ENCODE measurements around a stretch of chr11.

GRCh38 chr11:118008135-118008583 is 22.0 kb downstream of the IL10RA start:
- PRO-cap, result unidirectional peak, minus-strand start at chr11:118008202
- RAMPAGE, long total RNA, 3 experiments, result no peak in any of the 3 experiments

DNA sequence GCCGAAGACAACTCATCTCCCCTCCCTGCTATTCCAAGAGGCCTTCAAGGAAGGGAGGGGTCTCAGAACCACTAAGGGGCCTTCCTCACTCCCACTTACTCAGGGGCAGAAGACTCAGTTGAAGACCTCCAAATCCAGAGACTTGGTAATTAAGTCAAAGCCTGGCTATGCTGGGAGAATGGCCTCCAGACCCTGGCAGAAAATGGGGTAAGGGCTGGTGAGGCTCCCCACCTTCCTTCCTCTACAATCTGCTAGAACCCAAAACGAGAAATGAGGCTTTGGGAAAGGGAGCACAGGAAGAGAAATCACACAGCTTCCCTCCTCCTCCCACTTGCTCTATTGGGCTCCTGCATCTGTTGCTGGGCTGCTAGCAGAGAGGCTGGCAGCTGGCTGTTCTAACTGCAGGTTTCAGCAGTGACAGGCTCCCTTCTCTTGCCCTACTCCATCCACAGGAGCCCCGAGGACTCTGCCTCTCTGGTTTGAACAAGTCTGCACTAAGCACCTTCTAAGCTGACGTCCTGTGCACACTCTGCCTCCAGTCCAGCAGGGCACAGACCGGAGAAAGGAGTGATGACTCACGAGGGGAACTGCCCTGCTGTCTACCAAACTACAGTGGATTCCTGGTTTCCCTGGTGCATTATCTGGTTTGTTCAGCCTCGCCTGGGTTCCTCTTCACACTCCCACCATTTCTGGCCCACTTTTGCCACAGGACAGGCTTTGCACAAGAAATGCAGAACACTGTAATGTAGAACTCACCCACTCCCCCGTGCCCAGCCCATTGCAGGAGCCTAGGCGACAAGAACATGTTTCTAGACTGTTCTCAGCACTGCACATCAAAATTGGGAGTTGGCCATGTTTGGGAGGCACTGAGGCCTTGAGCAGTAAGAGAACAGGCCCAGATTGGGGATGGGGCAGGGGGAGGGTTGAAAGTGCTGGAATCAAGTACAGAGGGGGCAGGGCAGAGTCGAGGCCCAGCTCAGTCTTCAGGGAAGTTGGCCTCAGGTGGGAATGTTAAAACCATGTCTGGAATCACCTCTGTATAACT is 25.9 kb downstream of the IL10RA start:
- PRO-cap, result unidirectional peak, minus-strand start at position 531 of the sequence
- RAMPAGE, long total RNA, 3 experiments, result no peak in any of the 3 experiments

DNA sequence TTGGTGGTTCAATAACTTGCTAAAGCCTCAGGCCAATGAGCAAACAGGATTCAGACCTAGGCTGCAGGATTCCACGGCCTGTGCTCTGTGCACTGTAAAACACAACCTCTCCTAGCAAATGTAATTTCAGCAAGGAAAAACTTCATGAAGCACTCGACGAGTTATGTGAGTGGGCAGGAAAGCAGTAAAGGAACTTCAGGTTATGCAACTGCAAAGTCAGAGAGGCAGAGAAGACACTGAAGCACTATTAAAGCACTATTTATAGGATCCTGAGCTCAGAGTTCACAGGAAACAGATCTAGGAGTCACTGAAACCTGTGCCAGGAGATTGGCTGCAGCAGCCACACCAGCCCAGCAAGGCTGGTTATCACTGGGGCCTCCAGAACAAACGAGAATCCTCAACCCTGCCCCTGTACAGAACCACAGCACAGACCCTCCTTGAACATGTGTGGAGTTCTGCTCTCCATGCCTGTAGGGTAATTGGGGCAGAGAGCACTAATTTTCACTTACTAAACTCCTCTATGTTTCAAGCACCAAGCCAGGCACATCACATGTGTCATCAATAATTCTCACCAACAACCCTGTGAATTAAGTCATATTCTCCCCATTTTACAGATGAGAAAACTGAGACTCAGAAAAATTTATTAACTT is 2.4 kb downstream of the SMIM35 start:
- PRO-cap, result no peak
- RAMPAGE, long total RNA, 3 experiments, result no peak in any of the 3 experiments

- PRO-cap, result no peak
- RAMPAGE, long total RNA, 3 experiments, result no peak in any of the 3 experiments
Observed at GRCh38 chr11:118110906-118111952, 24.5 kb upstream of the SMIM35 start.

DNA sequence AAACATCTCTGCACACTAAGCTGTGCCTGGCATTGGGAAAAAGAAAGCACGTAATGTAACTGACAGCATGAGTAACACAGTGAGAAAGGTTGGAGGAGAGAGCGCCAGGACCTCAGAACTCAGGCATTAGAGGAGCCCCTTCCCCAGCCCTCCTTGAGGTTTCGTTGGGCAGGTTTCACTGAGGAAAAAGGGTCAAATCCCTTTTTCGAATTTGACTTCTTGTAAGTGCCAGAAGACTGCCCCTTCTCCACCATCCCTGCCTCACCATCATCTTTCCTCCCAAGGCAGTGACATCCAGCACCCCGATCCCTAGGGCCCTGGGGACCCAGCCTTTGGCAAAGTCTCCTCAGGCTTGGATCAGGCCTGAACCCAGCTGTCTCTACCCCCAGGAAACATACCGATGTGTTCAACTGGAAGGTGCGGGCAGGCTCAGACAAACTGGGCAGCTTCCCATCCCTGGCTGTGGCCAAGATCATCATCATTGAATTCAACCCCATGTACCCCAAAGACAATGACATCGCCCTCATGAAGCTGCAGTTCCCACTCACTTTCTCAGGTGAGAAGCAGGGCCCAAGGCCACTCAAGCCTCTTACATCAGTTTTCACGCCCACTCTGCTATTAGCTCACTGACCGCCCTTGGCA is 26.2 kb upstream of the SMIM35 start:
- PRO-cap, result no peak
- RAMPAGE, long total RNA, 3 experiments, result no peak in any of the 3 experiments

DNA sequence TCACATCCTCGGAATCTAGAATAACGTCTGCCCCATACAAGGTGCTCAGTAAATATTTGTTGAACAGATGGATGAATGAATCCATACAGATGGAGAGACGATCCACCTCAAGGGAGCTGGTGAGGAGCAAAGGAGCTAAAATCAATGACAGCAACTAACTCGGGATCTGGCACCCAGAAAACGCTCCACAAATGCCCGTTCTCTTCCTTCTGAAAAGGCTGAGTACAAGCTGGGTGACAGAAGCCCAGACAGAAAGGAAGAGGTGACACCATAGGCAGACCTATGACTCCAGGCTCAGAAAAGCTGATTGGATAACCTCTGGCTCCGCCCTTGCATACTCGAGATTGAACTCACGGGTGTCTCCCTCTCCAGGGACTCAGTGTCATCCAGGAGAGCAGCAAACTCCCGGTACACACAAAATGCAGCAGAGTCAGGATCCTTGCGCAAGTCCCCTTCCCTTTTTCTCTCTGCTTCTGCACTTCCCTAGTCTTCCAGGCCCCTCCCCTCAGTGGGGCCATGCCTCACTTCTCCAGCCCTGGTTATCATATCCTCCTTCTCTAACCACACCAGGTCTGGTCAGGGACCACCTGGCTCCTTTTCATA is 9.9 kb downstream of the SCN4B start:
- PRO-cap, result no peak
- RAMPAGE, long total RNA, 3 experiments, result no peak in any of the 3 experiments

DNA sequence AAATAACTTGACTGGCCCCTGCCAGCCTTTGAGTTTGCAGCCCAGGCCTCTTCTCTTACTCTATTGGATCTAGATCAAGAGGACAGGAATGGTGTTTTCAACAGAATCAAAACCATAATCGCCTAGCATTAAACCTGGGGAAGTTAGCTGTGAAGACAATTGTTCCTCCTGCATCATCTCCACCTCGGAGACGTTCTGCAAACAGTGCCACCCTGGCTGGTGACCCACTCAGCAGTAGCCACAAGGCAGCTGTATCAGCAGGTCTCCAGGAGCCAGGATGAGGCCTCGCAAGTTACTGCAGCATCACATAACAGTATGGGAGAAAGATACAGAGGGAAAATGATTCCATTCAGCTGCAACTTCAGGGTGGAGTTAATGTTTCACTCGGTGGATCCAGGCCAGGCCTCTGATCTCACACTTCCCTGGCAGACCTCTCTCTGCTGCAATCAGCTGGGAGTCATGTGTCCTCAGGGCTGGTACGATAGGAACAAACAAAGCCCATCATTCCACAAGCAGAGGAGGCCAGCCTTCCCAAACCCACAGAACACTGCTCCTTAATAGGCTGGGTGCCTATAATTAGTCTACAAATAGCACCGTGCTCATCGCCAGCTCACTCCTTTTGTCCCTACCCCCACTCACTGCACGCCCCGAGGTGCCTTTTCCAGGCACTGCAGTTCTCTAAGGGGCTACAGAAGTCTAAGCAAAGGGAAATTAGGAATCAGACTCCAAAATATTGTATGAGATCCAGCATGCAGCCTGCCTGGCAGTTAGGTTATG is 18.7 kb upstream of the SCN2B start:
- PRO-cap, result bidirectional peak, plus-strand start at position 504 of the sequence, minus-strand start at position 408 of the sequence
- RAMPAGE, long total RNA, 3 experiments, result no peak in any of the 3 experiments

GRCh38 chr11:118223487-118224373 is 1.1 kb downstream of the JAML start:
- PRO-cap, result no peak
- RAMPAGE, long total RNA, 3 experiments, result no peak in any of the 3 experiments

DNA sequence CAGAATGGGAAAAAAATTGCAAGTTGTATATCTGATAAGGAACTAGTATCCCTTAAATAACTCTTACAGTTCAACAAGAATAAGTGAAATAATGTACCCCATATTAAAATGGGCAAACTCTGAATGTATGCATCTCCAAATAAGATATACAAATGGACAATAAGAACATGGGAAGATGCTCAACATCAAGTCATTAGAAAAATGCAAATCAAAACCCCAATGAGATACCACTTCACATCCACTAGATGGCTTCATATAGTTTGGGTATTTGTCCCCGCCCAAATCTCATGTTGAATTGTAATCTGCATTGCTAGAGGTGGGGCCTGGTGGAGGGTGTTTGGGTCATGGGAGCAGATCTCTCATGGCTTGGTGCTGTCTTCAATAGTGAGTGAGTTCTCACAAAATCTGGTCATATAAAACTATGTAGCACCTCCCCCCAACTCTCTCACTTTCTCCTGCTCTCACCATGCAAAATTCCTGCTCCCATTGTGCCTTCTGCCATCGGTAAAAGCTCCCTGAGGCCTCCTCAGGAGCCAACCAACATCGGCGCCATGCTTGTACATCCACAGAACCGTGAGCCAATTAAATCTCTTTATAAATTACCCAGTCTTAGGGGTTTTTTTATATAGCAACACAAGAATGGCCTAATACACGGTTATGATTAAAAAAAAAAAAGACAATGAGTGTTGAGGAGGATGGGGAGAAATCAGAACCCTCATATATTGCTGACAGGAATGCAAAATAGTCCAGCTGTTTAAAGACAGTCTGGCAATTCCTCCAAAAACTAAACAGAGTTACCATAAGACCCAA is 5.5 kb downstream of the MPZL2 start:
- PRO-cap, result no peak
- RAMPAGE, long total RNA, 3 experiments, result no peak in any of the 3 experiments

- PRO-cap, result no peak
- RAMPAGE, long total RNA, 3 experiments, result no peak in any of the 3 experiments
Observed at GRCh38 chr11:118264798-118265285, 745 bp upstream of the MPZL2 start.

- PRO-cap, result no peak
- RAMPAGE, long total RNA, 3 experiments, result no peak in any of the 3 experiments
Observed at GRCh38 chr11:118334766-118335314, 7.7 kb downstream of the CD3D start.

DNA sequence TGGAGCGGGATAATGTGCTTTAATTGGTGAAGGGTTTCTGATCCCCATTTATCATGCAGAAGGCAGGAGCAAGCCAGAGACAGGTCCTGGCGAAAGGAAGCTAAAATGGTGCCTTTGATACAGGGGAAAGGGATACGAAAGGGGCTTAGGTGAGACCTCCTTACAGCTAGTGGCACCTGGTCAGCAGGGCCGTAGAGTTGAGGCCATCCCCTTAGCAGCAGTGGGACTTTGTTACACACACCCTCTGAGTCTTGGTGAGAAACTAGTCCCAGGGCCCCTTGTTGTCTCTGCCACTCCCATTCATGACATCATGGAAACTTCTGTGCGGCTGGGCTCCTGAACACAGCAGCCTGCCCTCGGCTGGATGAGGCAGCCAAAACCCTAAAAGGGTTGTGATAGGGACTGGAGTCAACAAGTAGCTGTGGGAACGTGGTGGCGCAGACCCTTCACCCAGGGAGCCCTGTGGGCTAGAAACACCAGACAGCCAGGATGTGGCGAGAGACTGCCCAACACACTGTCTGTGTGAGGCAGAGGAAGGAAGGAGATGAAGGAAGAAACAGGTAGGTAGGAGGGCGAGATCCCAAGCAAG is 4.0 kb downstream of the CD3D start:
- PRO-cap, result no peak
- RAMPAGE, long total RNA, 3 experiments, result no peak in any of the 3 experiments

DNA sequence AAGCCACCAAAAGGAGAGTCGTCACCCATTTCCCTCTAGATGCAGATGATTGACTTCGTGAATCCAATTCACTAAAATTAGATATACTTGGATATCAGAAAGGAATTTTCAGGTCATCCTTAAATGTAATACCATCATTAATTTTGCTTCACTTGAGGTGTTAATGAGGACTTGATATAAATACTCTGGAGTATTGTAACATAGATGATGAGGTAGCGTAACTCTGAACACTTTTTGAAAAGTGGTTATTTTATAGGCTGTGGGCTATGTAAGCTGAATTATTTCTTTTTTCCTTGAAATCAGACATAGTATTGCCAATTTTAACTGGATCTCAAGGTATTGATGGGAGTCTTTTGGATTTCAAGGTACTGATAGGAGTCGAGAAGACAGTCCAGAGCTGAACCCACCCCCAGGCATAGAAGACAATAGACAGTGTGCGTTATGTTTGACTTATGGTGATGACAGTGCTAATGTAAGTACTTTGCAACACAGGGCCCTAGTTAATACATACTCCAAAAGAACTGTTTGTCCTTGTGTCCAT is 31.3 kb upstream of the TTC36 start:
- PRO-cap, result no peak
- RAMPAGE, long total RNA, 3 experiments, result no peak in any of the 3 experiments

GRCh38 chr11:118500811-118501181 is 26.5 kb upstream of the TTC36 start:
- PRO-cap, result no peak
- RAMPAGE, long total RNA, 3 experiments, result no peak in any of the 3 experiments

- PRO-cap, result no peak
- RAMPAGE, long total RNA, 3 experiments, result no peak in any of the 3 experiments
Observed at GRCh38 chr11:118506045-118506724, 21.1 kb upstream of the TTC36 start.

GRCh38 chr11:118519261-118519947 is 7.9 kb upstream of the TTC36 start:
- PRO-cap, result no peak
- RAMPAGE, long total RNA, 3 experiments, result no peak in any of the 3 experiments

DNA sequence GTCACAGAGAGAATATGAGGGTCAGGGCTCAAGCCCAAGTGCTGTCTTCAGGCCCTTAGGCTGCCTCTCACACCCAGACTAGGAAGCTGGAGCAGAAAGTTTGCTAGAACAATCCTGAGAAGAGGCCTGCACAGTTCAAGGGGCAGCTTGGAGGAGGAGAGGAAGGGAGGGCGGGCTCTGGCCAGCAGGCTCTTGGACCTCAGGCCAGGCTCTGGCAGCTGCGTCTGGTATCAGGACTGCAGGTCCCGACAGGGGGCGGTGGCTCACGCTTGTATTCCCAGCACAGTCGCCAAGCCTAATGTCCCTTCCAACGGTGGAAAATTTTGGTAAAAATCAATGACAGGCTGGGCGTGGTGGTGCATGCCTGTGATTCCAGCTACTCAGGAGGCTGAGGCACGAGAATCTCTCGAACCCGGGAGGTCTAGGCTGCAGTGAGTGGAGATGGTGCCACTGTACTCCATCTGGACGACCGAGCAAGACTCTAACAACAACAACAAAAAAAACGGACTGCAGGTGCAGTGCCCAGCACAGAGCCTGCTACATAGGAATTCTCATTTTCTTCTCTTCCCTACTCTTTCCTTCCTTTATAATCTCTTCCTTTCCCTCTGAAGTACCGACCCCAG is 491 bp downstream of the TREH start:
- PRO-cap, result no peak
- RAMPAGE, long total RNA, 3 experiments, result no peak in any of the 3 experiments

- PRO-cap, result no peak
- RAMPAGE, long total RNA, 3 experiments, result no peak in any of the 3 experiments
Observed at GRCh38 chr11:118762616-118763019, 28.3 kb downstream of the DDX6 start.

GRCh38 chr11:118894989-118896347 is 11.8 kb downstream of the CXCR5 start:
- PRO-cap, result no peak
- RAMPAGE, long total RNA, 3 experiments, result no peak in any of the 3 experiments

DNA sequence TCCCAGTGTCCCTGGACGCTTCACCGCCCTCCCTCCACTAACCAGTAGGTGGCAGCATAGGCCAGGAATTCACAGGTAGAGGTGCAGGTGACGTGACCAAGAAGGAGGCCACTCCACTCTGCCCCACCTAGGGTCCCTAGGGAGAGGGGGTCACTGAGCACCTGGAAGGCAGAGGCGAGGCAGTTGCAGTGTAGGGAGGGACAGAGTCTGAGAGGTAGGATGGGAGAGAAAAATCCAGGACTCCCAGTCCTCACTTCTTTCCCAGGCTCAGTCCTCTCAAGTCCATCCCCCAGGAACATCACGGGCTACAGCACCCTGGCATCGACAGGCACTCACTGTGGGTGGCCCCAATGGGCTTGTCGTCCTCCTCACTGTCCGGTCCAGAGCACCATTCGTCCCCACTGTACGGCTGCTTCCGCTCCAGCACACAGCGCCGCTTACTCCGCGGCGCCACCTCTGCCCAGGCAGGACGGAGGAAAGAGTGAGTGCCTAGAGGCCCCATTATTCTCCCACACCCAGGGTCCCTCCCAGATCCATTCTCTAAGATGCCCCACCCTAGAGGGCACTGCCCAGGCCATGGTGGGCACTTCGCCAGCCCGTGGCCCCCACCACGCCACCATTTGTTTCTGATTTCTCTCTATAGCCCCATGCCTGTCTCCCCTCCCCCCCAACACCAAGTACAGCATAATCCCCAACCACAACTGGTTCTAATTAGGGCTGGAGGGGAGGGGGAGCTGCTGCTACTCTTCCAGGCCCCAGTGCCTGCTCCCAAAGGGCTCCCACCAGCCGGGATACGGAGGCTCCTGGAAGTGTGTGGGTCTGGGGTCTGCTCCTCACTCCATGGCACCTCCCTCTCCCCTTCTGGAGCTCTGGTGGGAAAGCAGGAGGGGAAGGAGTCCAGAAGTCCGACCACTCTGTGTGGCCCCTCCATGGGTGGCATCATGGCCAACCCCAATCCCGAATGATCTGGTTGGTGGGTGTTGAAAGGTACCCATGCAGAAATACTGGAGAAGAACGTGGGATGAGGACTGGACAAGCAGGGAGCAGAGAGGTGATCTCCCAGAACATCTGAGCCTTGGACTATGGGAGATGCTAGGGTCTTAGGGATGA is 18.2 kb downstream of the BCL9L start:
- PRO-cap, result no peak
- RAMPAGE, long total RNA, 3 experiments, result no peak in any of the 3 experiments